ENCODE data around the gene STK24.

- PRO-cap: no peak
Measured at GRCh38 chr13:98019453-98019970, 66.0 kb downstream of the IPO5 start.

DNA sequence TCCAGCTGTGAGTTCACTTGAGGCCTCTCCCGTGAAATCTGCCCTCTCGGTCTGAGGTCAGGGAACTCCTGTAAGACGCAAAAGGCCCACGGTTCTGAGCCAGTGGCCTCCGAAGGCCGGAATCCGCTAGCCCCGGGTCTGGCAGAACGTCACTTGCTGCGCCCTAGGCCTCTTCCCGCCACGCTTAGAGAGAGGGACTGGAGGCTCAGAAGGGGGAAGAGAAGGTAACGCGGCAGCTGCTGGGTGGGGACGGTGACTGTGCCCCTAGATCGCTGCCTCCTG lies 884 bp upstream of the FARP1 start:
- PRO-cap: no peak

DNA sequence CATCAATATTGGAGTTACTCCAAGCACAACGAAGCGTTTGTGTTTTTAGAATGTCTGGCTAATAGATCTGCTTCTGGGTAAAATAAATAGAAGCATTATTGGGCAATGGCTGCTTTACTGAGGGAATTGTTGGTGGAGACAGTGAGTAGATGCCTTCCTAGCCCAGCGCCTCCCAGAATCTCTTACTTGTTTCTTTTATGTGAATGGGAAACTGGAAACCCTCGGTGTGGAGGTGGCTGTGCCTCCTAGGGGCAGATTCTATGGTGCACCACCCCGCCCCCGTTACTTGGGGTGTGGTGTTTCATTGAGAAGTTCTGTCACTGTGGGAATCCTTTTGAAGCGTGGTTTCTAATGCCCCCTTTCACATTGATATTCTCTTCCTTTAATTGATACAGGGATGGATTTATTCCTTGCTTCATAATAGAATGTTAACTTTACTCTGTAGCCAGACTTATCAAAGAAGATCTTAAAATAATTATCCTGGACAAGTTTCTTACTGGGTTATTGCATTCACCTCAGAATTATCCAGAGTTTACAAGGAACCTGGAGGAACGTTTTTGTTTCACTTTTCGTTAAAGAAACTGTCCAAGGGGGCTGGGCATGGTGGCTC lies 2.2 kb downstream of the FARP1 start:
- PRO-cap: unidirectional peak, minus-strand start at position 184 of the sequence

DNA sequence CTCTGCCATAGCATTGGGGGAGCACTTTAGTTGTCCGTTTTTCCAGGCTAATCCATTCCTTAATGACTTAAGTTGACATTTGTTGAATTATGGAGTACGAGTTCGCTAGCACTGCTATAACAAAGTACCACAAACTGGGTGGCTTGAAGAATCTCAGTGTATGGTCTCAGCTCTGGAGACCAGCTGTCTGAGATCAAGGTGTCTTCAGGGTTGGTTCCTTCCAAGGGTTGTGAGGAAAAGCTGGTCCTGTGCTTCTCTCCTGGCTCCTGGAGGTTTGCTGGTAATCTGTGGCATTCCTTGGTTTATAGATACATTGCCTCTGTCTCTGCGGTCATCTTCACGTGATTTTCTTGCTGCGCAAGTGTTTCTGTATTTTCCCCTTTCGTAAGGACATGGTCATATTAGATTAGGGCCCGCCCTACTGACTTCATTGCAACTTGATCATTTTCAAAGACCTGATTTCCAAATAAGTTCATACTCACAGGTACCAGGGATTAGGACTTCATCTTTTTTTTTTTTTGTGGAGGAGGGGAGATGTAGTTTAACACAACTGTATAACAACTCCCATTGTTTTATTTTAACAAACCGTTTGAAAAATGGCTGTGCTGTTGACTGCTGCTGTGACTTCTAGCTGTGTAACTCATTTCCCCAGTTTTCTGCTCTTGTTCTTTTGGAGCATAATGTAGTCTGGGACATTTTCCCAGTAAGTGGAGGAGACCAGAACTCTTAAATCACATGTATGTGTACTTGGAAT lies 49.1 kb upstream of the RNF113B start:
- PRO-cap: no peak

- PRO-cap: no peak
Measured at GRCh38 chr13:98252771-98253175, 75.7 kb upstream of the RNF113B start.

DNA sequence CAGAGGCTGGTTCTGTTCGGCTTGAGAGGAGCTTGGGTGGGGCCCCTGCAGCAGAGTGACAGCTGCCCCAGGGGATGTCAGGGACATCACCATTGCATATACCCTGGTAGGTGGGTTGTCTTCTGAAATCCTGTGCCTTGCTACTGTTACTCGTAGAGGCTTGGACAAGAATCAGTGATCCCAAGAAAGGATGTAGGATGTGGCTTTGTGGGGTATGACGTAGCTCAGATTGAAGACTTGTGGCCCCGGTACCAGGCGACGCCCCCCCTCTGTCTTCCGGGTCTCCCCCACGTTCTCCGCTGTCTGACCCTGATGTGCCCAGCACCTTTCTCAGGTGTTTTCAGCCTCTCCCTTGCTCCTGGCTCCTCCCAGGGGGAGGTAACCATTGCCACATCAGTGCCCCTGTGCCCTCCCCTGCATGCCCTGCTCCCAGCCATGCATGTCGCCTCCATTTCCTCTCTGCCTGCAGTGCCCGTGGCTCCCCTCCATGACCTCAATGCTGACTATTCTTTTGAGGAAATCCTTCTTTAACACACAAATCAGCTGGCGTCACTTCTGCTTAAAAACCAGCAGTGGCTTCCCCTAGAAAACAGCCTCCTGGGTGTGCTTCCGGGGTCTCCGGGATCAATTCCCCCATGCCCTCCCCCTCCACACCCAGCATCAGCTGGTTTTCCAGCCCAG lies 102.7 kb upstream of the RNF113B start:
- PRO-cap: no peak

DNA sequence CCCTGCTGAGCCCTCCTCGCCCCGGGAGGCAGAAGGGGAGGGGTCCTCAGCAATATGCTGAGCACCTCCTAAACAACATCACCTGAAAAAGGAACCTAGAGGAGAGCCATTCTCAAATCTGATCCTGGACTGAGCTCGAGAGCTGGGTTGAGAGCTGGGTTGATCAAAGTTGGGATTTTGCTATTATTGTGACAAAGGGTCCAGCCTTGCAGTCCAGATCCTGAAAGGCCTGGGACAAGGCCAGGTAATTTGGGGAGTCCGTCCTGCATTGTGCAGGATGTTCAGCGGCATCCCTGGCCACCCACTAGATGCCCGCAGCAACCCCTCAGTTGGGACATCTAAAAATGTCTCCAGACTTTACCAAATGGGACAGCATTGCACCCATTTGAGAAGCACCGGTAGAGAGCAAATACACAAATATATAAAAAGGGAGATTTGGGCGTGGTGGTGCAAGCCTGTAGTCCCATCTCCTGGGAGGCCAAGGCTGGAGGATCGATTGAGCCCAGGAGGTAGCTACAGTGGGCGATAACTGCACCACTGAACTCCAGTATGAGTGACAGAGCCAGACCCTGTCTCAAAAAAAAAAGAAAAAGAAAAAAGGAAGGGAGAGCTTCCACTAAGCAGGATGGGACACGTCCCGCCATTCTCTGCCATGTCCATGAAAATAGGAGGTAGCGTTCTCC lies 129.5 kb downstream of the STK24 start:
- PRO-cap: no peak

GRCh38 chr13:98518959-98519604 lies 57.8 kb downstream of the STK24 start:
- PRO-cap: no peak

- PRO-cap: no peak
Measured at GRCh38 chr13:98524468-98525410, 52.2 kb downstream of the STK24 start.

- PRO-cap: no peak
Measured at GRCh38 chr13:98571691-98572882, 4.8 kb downstream of the STK24 start.

- PRO-cap: bidirectional peak, plus-strand start at chr13:98577228, minus-strand start at chr13:98577107
Measured at GRCh38 chr13:98576950-98577178, at the start of gene STK24. TSS of gene STK24 (minus strand) at chr13:98577107.

GRCh38 chr13:98664009-98664370 lies 87.1 kb upstream of the STK24 start:
- PRO-cap: no peak

DNA sequence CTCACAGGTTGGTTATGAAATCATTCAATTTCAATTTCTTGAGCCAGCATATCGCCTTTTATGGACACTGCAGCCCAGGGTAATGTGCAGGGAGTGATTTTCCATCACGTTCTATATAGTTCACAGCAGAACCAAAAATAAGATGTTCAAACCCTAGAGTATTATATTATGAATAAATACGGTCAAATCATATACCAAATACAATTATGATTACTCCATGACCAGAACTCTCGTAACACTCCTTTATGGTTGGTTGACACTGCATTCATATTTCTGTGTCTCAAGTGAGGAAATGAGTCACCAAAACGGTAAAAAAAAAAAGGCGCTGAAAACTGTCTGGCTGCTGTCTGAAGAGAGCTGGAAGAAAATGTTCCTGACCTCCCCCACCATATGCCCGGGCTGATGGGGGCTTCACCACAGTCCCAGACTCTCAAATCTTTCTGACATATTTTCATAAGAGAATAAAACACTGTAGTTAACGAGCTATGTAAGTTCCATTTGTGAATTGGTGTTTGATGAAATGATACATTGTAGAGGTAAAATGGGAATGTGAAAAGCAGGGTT lies 75.7 kb upstream of the UBAC2 start:
- PRO-cap: no peak

DNA sequence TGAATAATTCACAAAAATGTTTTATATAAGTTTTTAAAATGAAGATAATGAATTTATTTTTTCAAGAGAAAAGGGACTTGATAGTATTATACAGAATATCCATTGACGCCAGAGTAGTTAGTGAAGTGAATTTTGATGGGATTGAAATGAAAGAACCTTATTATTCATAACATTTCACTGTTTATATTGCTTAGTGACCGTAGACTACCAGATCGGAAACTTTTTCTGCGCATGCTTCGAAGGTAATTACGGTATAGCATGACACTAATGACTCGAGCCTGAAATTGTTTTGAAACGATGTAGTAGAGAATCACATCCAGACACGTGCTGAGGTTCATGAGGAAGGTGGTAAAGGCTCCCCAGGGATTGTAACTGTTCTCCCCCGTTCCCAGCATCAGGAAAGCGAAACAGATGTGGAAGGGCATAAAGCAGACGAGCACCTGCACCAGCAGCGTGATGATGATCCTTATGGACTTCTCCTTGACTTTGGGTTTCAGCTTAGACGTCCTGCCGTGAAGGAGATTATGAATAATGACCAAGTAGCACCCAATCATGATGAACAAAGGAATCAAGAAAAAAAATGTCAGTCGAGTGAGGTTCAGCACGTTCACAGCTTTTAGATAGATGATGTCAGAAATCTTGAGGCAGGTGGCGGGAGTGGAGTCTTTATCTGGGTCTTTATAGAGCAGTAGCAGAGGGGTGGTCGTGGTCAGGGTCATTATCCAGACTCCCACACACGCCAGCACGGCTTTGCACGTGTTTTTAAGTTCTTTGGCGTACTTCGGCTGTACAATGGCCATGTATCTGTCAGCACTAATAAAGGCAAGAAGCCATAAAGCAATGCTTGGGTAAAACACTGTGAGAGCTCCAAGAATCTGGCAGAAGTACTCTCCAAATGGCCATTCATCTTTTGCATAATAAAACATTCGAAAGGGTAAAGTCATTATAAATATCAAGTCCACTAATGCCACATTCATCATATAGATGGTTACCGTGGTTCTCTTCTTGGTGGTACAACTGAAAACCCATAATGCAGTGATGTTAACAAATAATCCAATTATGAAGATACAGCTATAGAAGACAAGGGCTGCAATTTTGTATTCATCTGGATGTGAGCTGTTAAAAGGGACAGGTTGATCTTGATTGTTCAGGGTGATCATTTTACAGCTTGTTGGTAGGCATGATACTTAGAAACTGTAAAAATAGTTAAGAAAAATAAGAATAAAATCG lies 3.1 kb downstream of the GPR18 start:
- PRO-cap: no peak

GRCh38 chr13:99261458-99262060 lies 3.4 kb upstream of the GPR18 start:
- PRO-cap: no peak

GRCh38 chr13:99269875-99270422 lies 11.8 kb upstream of the GPR18 start:
- PRO-cap: no peak

GRCh38 chr13:99274832-99275463 lies 16.8 kb upstream of the GPR18 start:
- PRO-cap: no peak

- PRO-cap: no peak
Measured at GRCh38 chr13:99314415-99315370, 7.5 kb upstream of the GPR183 start.

DNA sequence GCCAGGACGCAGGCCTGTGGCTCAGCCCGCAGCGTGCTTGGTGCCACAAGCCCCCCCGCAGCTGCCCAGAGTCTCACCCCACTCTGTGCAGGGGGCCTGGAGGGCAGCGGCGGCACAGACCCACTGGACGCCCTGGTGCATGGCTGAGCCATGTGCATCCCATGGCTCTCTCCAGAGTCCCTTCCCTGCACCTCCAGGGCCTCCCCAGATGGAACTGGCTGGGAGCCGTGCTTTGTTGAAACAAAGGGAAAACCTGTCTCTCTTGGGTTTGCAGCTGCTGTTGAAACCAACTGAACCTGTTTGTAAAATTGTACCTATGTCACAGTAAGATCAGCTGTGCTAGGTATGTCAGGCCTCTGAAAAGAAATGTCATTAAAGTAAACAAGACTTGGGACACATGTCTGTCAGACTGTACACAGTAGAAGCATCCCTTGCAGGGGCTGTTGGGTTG lies 48.5 kb upstream of the GPR183 start:
- PRO-cap: no peak

DNA sequence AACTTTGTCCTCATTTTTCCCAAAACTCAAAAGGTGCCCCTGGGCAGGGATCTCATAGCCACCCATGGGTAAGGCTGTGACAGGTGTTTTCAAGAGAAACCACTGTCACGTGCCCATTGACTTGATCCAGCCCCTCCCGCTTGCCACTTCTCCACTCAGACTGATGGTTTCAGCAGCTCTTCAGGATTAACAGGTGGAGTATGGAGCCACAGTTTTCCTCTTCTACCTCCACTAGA lies 63.3 kb upstream of the GPR183 start:
- PRO-cap: no peak